Pericardium fibroblast (primary cell): ENCODE measurements around a stretch of chr11.

DNA sequence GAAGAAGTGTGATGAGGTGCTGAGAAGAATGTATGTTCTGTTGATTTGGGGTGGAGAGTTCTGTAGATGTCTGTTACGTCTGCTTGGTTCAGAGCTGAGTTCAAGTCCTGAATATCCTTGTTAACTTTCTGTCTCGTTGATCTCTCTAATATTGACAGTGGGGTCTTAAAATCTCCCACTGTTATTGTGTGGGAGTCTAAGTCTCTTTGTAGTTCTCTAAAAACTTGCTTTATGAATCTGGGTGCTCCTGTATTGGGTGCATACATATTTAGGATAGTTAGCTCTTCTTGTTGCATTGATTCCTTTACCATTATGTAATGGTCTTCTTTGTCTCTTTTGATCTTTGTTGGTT is 757.5 kb upstream of the KIRREL3 start:
- RAMPAGE, long total RNA: no peak

GRCh38 chr11:128208022-128208324 is 379.4 kb downstream of the ETS1 start:
- RAMPAGE, long total RNA: no peak

DNA sequence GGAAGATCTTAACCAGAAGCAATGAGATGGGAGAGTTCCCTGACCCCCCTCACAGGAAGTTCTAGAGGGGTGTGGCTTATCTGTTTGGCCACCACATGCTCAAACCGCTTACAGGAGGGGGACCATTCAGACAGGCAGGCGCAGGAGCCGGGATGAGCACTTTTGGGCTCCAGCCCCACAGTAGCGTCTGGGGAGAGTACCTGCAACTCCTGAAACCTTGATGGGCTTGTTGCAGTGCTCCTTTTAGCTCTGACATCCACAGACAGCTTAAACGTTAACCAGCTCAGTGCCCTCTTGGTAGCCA is 326.4 kb downstream of the ETS1 start:
- RAMPAGE, long total RNA: no peak

GRCh38 chr11:128334151-128335130 is 252.9 kb downstream of the ETS1 start:
- RAMPAGE, long total RNA: no peak

GRCh38 chr11:128424647-128425619 is 162.4 kb downstream of the ETS1 start:
- RAMPAGE, long total RNA: no peak

DNA sequence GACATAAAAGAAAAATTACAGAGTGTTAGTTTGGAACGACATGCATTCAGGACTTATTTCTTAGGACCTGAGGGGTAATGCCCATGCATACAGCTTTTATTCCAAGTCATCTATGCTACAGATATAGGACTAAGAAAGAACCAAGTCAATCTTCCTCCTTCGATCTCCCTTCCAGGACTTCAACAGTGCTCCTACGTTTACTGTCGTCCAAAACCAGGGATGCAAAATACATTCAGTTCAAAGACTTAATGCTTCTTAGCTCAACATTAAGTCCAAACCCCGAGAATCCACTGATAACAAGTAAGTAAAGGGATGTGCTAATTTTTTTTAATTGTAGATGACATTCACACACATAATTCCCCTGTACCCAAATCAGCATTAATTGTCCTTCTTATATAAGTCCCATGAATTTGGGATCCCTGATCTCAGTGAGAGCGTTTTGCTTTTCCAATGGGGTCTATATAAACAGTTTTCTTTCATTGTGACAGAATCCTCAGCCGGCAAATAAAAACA is 126.1 kb downstream of the ETS1 start:
- RAMPAGE, long total RNA: no peak

GRCh38 chr11:128468189-128468817 is 119.1 kb downstream of the ETS1 start:
- RAMPAGE, long total RNA: no peak

GRCh38 chr11:128471056-128471758 is 116.2 kb downstream of the ETS1 start:
- RAMPAGE, long total RNA: no peak

DNA sequence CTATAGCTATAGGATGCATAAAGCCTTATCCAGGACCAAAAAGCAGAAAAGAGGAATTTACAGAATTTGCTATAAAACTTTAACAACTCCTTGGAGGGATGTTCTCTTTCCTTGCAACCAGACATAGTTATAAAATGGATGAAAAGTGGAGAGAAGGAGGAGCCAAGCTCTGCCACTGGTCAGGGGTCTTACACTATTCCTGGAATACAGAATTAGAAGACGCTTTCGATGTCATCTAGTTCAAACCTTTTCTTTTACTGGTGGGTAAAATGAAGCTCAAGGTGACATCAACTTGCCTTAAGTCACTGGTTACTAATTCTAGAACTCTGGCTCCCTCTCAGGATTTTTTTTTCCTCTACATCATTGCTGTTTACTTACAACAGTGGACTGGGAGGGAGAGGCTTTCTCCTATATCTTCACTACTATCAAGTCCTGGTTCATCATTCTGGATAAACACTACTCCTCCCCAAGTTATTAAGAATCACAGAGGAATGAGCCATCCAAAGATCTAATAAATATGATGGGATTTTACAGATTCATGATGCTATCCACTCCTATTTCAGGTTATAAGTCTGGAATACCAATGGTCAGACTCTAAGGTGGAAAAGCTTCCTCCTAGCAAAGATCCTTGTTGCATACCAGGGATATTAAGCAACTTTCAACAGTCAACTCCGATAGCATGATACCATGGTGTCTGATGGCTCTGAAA is 82.9 kb downstream of the ETS1 start:
- RAMPAGE, long total RNA: no peak

GRCh38 chr11:128592283-128592925 is 5.0 kb upstream of the ETS1 start:
- RAMPAGE, long total RNA: no peak

GRCh38 chr11:128630313-128630705 is 43.0 kb upstream of the ETS1 start:
- RAMPAGE, long total RNA: no peak

GRCh38 chr11:128695533-128696748 is 2.1 kb downstream of the FLI1 start:
- RAMPAGE, long total RNA: no peak

DNA sequence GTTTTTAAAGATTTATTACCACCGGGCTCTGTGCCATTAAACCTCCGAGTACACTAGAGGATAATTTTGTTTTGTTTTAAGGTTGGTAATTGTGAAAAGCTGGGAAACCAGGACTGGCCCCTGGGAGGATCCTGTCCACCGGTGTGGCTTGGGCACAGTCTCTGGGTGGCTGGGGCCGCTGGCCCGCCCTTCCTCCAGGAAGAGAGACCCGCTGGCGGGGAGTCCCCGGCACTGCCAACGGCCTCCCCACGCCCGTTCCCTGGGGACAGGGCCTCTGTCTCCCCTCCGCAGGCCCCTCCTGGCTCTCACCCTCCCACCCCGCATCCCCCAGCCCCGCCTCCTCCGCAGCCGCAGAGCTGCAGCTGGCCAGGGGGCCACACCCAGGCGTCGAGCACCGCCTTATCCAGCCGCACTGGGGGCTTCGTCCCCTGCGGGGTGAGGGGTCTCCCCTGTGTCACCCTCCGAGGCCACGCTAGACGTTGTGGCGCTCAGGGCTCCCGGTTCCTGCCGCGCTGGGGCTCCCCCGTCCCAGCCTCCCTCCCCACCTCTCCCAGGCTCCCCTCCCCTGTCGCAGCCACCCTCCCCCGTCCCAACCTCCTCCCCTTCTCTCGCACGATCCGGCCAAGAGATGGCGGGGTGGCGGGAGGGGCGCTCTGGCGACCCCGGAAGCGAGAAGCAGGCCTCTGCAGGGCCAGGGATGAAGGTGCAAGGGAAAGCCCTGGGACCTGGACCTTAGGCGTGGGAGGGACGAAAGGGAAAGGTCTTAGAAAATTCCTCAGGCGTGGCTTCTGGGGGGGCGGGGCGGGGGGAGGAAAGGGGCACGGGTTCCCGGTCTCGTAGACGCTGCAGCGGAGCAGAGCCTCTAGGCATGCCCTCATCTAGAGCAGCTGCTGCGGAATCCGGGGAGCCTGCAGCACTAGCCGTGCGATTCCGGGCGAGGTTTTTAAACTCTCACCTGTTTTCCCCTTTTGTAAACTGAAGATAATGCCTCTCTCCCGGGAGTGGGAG is 14.1 kb downstream of the KCNJ5 start:
- RAMPAGE, long total RNA: no peak

DNA sequence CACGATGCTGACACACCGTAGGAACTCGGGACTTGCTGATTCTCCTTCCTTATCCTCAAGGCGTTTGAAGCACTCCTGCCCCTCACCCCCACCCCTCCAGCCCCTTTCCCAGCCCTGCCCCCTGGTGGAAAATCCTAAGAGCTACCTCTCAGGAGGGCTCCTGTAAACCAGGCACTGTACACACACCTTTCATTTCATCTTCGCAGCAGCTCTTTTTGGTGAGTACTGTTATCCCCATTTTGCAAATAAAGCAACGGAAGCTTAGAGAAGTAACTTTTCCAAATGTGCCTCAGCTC is 14.8 kb downstream of the KCNJ5 start:
- RAMPAGE, long total RNA: no peak

GRCh38 chr11:129003709-129004539 is 61.3 kb upstream of the TP53AIP1 start:
- RAMPAGE, long total RNA: no peak

DNA sequence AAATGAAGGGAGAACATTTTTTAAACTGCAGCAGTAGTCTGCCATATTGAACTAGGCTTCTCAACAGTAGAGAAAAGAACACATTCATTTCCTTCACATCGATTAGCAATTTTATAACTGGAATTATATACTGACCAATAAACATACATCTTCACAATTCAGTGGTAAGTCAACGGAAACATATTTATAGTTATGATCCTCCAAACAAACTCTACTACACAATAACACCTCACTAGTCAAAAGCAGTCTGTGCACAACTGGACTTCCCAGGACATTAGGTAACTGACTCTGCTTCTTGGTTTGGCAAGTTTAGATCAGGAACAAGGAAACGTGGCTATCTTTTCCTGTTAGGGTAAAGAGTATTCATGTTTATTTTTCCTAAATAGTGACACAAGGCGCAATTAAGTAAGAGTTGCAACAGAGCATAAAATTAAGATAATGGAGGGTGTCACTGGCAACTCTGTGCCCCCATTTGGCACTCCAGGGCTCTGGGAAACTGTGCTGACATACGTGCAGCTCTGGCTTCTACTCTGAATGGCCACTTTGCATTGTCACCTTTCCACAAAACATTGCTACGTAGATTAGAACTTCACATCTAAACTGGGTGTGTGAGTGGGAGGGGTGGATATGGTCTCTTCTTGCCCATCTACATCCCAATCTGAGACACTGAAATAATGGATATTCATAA is 70.2 kb upstream of the TP53AIP1 start:
- RAMPAGE, long total RNA: no peak

DNA sequence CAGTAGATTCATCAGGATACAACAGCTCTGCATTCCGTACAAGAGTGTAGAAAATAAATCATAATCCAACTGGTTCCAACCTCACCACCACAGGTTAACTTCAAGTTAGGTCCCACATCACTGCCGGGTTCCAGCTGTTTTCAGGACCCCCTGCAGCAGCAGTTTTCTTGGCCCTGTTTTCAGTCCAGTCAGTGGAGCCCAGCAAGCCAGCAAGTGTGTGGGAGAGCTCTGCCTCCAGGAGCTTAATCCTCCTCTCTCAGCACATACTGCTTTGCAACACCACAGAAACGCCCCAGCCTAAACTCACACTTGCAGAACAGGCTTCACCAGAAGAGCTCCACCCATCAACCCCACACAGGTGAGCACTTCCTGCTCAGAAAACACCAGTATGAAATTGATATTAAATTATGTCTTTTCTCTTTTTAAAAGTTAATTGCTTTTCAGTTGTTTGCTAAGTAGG is 81.3 kb upstream of the TP53AIP1 start:
- RAMPAGE, long total RNA: no peak

GRCh38 chr11:129221881-129222306 is 29.8 kb upstream of the ARHGAP32 start:
- RAMPAGE, long total RNA: no peak

DNA sequence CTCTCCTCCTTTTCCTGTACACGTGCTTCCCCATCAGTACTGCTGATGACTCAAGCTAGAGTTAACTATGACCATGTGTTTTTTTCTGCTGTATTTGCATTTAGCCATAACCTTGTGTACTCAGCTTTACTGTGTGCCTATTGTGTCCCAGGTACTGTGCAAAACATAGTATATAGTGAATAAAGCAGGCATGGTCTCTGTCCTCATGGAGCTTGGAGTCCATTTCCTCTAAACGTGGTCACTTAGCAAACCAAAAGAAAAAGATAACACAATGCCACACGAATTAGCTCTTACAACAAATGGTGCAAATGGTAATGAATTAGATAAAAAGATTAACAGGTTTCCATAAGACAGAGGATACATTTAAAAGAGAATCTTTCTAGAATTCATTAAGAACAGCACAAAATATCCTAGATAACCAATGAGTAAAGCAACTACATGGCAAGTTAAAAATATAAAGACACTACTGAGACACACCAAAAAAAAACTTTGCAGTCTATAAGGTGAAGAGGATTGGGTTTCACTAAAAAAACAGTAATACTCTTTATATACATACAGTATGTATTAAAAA is 56.7 kb upstream of the ARHGAP32 start:
- RAMPAGE, long total RNA: no peak

- RAMPAGE, long total RNA: no peak
These were observed 83.7 kb upstream of the ARHGAP32 start for GRCh38 chr11:129275750-129276351.